Aortic smooth muscle cell (primary cell): ENCODE measurements around a stretch of chr17.

- RRBS: 9% methylated on average over 10 of the region's 22 CpGs
These were observed 915 bp downstream of the MMD start for GRCh38 chr17:55420685-55421155.

DNA sequence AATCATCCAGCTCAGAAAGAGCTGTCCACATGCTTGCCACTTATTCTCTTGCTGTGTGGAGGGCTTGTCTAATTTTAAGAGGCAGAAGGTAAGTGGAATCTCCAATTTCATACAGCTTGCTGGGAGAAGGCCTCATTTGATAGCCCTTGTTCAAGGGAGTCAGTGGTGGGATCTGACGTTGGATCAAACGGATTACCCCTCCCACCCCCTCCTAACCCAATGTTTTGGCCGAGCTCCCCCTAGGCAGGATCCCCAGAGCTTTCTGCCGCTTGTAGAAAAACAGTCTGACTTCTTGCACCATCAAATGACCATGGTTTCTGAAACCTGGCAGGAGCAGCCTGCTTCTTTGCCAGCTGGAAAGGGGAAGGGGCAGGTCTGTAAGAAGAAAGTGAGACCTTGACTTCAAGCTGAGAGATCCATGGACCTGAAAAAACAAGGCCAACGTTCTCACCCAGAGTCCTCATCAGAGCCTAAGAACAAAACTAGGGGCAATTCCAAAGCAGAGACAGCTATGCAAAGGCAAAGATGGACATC lies 146.2 kb upstream of the MMD start:
- RRBS: no CpG with 5 or more reads among the region's 5 CpGs

DNA sequence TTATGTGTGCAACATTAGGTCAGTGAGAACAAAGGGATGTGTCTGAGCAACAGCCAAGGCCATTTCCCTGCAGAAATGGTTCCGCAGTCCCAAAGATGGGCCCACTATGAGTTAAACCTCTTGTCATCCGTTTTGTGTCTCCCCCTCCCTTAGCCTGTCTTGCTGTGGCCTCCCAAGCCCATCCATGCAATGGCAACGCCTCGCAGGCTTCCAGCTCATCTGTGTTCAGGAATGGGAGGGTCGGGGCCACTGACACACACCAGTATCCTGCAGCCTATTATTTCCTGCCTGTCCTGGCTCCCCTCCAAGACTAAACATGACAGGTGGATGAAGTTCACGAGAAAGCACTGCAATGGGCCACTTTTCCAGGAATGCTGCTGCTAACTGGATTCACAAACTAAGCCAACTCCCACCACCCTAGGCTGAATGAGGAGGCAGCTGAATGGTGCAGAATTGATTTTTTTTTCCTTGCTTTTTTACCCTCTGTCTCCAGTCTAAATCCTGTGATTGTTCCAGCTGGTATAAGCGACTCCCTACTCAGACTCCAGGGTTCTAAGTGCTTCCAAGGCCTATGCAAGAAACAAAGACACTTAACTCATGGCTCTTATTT lies 23.5 kb downstream of the TMEM100 start:
- RRBS: no CpG with 5 or more reads among the region's 7 CpGs

DNA sequence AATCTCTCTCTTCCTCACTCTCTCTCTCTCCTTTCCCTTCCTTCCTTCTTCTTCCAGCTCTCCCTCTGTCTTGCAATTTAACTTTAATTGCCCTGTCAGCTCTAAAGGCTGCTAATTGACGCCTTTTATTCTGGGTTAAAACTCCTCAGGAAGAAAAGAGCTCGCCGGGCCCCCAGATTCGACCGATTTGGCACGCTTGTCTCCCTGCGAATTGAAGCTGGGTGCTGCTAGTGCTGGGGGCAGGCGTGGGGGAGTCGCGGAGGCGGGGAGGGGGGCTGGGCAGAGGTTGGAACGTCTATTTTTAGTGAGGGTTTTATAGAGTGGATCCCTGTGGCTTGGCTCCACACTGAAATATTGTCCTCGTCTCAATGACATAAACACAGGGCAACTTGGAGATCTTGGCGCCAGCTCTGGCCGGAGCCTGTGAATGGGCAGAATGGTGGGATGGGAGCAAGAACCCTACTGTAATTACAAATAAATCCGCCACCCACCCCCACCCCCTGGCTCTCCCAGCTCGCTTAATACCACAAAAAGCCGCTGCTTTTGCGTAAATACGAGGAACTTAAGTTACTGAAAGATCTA lies 15.7 kb upstream of the NOG start:
- RRBS: no CpG with 5 or more reads among the region's 20 CpGs

DNA sequence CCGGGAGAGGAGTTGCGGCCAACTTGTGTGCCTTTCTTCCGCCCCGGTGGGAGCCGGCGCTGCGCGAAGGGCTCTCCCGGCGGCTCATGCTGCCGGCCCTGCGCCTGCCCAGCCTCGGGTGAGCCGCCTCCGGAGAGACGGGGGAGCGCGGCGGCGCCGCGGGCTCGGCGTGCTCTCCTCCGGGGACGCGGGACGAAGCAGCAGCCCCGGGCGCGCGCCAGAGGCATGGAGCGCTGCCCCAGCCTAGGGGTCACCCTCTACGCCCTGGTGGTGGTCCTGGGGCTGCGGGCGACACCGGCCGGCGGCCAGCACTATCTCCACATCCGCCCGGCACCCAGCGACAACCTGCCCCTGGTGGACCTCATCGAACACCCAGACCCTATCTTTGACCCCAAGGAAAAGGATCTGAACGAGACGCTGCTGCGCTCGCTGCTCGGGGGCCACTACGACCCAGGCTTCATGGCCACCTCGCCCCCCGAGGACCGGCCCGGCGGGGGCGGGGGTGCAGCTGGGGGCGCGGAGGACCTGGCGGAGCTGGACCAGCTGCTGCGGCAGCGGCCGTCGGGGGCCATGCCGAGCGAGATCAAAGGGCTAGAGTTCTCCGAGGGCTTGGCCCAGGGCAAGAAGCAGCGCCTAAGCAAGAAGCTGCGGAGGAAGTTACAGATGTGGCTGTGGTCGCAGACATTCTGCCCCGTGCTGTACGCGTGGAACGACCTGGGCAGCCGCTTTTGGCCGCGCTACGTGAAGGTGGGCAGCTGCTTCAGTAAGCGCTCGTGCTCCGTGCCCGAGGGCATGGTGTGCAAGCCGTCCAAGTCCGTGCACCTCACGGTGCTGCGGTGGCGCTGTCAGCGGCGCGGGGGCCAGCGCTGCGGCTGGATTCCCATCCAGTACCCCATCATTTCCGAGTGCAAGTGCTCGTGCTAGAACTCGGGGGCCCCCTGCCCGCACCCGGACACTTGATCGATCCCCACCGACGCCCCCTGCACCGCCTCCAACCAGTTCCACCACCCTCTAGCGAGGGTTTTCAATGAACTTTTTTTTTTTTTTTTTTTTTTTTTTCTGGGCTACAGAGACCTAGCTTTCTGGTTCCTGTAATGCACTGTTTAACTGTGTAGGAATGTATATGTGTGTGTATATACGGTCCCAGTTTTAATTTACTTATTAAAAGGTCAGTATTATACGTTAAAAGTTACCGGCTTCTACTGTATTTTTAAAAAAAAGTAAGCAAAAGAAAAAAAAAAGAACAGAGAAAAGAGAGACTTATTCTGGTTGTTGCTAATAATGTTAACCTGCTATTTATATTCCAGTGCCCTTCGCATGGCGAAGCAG lies 964 bp downstream of the NOG start:
- RRBS: 4% methylated on average over 24 of the region's 105 CpGs

GRCh38 chr17:56898629-56899460 lies 15.0 kb downstream of the TRIM25 start:
- RRBS: no CpG with 5 or more reads among the region's 12 CpGs

DNA sequence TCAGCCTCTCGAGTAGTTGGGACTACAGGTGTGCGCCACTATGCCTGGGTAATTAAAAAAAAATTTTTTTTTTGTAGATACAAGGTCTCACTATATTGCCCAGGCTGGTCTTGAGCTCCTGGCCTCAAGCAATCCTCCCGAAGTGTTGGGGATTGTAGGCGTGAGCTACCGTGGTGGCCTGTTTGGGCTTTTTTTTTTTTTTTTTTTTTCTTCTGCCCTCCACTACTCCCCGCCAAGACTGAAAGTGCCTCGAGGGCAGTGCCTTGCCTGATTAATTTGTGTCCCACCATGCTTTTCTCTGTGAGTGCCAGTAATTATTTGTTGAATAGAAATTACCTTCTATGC lies 10.2 kb downstream of the AKAP1 start:
- RRBS: no CpG with 5 or more reads among the region's 7 CpGs

DNA sequence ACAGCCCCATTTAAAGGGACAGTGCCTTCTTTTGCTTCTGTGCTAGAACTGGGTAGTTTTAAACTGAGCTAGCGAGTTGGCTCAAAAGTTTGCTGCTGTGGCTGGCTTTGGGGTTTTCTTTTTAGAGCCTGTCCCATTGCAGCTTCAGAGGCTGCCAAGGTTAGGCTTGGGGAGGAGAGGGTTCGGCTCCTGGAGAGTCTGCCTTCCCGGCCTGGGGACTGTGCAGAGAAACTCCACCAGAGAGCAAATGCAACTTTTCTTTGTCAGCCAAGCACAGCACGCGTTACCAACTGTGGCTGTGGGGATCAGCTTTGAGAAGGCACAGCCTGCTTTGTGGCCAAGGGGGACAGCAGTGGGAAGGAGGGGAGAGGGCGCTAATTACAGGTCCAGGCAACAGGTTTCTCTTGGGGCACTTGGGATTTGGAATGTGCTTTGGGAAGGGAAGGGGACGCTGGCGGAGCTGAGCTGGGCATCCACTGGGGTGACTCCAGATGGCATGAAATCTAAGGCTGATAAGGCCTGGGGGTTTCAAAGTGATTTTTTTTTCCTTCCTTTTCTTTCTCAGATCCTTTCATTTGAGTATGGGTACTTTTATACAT lies 2.2 kb downstream of the MSI2 start:
- RRBS: no CpG with 5 or more reads among the region's 8 CpGs

DNA sequence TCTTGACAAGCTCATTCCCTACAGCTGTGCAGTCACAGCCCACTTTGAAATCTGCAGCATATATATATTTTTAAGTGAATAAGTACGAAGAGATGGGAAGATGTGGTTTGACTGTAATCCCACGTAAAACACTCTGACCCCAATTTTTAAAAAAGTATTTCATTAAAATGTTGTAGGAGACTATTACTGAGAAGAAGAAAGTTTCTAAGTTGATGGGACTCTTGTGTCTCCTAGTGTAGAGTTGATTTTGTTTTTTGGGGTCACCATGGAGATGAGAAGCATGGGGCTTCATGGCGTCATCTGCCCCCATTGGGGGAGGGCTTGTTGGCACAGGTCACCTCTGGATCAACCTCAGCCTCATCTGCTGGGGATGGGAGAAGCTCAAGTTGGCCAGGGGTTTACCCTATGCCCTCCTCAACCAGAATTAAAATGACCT lies 28.2 kb downstream of the MSI2 start:
- RRBS: no CpG with 5 or more reads among the region's 3 CpGs

DNA sequence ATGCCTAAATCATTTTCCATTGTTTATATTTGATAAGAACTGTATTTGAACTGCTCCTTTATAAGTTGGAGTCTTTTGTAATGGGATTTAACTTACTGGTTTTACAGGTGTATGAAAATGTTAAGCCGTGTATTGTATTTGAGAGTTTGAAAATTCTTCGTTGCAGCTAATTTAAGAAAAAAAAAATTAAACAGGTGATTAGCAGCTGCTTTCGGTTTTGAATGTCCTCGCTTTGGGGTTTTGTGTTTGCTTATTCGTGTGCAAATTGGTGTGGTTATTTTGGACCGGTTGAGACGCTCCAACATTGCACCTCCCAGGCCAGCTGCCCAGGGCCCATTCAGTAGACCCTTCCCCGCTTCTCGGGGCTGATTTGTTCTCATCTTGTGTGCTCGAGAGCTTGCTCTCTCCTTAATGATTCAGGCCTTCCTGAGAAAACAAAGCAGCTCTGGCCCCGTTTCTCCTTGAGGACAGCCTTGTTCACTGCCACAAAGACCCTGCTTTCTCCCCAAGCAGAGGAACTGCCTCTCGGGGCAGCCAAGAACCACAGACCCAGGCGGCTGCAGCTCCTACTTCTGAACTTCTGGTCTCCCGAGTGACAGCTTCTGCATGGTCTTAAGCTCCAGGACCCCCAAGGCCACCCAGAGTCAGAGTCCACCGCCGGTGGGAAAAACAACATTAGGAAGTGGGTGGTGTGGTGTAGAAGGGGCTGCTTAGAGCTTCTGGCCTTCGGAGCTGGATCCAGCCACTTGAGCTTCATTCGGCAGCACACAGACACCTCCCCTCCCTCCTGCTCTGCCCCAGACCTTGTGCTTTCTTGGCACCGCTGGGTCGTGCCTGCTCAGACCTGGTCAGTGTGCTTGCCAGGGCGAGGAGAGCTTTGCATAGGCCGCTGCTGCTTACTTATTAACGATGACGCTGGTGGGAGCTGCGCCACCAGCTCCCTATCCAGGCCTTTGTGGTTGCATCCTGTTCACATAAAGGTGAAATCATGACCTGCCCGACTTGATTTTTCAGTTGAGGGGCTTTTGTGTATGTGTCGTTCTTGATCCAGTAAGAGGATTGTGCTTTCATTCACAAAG lies 100.7 kb downstream of the MSI2 start:
- RRBS: no CpG with 5 or more reads among the region's 27 CpGs

DNA sequence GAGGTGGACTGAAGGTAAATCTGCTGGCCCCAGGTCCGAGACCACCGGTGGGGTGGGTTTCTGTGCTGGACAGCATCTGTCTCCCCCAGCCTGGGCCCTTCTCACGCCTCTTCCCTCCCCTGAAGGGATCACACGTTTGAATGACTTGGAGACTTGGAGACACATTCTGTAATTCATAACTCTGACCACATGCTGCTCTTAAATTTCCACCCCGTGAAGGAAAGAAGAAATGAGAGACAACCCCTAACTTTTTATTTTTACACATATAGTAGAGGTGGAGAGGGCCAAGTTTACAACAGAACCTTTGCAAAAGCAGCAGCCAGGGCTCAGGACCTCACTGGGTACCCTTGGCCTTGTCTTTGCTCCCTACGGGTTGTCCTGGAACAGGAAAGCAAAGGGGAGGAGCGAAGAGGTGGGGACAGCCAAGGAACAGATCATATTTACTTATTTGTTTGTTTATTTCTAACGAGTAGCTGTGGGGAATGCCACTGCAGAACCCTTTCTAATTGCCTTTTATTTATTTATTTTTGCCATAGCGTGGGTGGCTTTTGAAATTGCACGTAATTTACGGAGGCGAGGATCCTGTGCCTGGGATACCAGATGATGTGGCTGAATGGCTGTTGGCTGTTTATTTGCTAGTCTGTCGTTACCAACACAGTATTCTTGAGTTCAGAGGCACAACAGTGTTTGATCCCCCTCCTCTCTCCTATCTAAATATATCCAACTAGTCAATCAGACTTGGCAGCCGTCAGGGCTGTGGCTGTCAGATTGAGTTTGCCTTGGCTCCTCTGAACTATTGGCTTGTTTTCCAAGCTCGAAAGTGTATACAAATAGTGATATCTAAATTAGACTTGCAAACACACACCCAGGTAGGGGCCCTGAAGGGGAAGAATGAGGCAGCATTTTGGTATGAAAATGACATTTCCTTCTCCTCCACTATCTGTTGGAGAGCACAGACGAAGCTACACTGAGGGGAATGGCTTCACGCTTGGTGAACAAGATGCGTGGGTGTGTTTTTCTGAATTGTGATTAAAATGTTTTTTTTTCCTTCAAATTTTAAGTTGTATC lies 110.3 kb downstream of the MSI2 start:
- RRBS: no CpG with 5 or more reads among the region's 18 CpGs

GRCh38 chr17:57548447-57549112 lies 196.5 kb downstream of the CCDC182 start:
- RRBS: no CpG with 5 or more reads among the region's 10 CpGs

DNA sequence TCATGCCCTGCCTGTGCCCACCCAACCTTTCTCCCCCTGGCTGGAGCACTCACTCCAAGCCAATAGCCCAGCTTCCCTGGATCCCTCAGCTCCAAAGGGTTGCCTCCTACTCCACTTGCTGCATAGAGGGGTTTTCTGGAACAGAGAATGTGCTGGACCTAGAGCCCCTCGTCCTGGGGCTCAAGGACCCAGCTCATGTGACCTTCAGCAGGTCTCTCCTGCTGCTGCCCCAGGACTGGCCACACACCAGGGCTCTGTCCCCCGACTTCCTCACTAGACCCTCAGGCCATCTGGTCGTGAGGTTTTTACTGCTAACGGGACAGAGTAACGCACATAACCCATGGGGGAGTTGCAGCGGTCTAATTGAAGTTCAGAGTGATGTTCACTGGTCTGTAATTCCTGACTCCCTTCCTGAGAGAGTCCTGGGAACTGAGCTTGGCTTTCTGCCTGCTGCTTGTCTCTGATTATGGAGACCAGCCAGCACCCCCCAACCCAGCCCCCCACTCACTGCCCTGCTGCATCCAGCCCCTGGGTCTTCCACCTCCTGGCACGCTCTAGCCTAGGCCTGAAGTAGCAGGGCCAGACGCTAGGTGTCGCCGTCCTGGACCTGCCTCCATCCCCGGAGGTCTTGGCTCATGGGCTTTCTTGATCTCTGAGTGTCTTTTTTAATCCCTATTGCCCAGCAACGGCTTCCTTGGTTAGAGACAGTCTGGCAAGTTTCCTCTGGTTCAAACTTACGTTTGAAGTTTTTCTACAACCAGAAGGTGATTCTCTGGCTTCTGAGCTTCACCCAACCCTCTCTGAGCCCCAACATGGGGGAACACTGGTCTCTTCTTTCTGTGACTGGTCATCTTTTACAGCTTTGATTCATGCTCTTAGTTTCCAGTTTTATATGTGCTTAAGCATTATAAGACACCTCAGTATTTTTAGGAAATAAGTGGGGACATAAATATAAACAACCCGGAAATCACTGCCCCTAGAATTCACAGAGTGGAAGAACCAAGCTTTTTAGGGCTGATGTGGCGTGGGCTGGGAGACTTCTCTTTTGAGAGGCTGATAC lies 192.9 kb downstream of the CCDC182 start:
- RRBS: no CpG with 5 or more reads among the region's 15 CpGs

- RRBS: no CpG with 5 or more reads among the region's 28 CpGs
These were observed 140.0 kb downstream of the CCDC182 start for GRCh38 chr17:57604527-57606018.

GRCh38 chr17:57622653-57623334 lies 122.3 kb downstream of the CCDC182 start:
- RRBS: no CpG with 5 or more reads among the region's 15 CpGs

DNA sequence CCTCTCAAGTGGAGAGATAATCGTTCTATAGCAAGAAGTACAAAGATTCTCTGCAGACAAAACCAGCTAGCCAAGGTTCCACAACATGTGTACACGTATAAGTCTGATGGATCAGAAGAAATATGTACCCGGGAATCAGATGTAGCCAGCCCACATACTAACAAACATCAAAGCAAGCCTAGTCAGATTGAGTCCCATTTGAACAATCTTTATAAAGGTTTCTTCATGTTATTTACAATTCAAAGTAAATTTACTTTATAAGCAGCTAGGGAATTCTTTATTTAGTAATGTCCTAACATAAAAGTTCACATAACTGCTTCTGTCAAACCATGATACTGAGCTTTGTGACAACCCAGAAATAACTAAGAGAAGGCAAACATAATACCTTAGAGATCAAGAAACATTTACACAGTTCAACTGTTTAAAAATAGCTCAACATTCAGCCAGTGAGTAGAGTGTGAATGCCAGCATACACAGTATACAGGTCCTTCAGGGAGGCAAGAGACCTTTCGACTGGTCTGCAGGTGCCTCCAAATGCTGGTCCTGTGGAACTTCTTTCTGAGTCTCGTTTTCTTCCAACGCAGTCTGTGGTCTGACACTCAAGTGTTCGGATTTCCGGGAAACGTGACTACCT lies 10.4 kb downstream of the MRPS23 start:
- RRBS: no CpG with 5 or more reads among the region's 9 CpGs

GRCh38 chr17:57862855-57863357 lies 13.1 kb upstream of the MRPS23 start:
- RRBS: 42% methylated on average over 3 of the region's 7 CpGs

DNA sequence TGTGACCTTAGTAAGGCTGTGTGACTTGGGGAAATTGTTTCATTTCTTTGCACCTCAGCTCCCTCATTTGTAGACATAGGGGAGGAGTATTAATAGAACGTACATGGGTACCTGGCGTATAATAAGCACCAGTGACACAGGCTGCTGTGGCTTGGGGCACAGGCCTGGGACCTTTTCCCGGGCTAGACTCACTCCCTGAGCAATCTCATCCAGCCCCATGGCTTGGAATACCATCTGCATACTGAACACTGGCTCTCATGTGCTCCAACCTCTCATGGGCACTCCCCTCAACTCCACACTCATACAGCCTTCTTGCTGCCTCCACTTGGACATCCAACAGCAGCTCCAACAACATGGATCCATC lies 41.0 kb upstream of the MRPS23 start:
- RRBS: no CpG with 5 or more reads among the region's 3 CpGs

- RRBS: no CpG with 5 or more reads among the region's 5 CpGs
These were observed 40.7 kb downstream of the CUEDC1 start for GRCh38 chr17:57914340-57915154.

- RRBS: no CpG with 5 or more reads among the region's 4 CpGs
These were observed 2.6 kb downstream of the CUEDC1 start for GRCh38 chr17:57952481-57953104.